Colon Carcinoma Metastatic in the Lung (tissue), 2 donors: ENCODE measurements around the genes TNKS2 and FGFBP3.

DNA sequence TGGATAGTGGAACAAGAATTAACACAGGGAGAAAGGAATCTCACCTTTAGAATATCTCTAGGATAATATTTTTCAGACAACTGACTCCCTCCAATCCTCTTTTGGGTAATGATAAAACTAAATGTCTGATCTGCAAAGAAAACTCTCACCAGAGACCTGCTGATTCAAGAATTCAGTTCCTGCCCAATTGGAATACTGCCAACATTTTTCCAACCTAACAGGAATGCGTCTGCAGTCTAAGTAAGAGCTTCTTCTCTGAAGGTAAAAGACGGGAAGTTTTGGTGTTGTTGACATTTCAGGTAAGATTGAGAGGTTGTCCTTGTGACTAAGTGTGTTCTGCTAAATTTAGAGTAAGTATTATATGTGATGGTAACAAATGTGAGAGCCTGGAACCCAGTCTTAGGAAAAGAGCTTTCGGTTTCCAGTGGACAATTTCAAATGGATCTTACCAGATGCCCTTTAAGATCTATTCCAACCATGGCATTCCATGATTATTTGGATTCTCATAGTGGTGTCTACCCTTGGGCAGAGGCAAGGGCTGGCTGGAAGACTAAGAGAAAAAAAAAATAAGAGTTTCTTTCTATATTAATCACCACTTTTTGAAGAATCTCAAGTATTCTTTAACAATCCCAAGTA lies 17.7 kb downstream of the IFIT5 start:
- PRO-cap, 2 experiments, result no peak in any of the 2 experiments

DNA sequence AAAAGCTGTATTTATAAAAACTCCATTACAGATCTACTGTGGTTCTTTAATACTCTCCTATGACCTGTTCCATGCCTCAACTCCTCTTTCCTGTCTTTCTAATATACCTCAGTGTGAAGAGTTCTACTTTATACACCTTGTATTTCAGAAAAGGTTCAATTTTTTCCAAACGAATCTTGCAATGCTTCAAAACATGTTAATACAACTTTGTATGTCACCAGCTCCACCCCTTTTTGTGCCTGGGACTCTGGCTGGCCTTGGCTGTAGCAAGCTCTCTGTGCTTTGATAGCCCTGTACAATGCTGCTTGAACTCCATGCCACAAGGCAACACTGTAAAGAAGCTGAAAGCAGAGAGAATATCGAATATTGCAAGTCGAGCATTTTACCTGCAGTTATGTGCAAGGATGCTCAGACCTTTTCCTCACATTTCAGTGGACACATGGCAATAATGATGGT lies 52.5 kb downstream of the PANK1 start:
- PRO-cap, 2 experiments, result no peak in any of the 2 experiments

DNA sequence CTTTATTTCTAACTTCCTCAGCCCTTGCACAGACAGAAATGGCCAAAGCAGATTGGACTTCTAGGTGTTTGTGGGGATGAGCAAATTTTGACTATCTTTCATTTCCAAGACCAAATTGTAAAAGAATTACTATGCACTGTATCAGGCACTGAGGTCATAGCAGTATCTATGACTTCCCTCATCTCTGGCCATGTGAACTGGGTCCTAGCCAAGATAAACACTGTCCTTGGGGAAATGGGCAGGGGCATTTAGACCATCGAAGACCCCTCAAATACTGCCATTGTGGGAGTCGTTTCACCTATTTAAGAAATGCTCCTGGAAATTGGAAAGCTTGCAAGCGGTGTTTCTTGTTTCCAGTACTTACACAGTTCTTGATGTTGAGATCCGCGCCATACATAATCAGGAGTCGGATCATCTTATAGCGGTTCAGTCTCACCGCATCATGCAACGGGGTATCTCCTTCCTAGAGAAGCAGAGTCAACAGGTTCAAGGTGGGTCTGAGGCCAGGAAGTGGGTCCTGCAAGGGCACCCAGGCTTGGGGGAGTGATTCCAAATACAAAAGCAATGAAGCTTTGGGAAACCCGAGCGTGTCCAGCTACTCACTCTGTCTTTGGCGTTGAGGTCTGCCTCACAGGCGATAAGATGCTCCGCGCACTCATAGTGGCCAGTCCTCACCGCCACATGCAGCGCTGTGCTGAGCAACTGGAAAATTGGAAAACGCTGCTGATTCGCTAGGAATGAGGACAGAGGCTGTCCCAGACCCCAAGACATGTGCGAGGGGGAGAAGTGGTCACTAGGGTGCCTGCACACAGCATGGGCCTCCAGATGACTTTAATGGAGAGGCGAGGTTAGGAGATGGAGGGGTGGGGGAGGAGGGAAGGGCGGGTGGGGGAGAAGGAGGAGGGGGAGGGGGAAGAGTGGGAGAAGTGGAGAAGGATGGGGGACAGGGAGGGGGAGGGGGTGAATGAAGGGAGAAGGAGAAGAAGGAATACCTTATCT lies 5.4 kb downstream of the ANKRD1 start:
- PRO-cap, 2 experiments, result no peak in any of the 2 experiments

GRCh38 chr10:91161722-91162534 lies 58.5 kb upstream of the PCGF5 start:
- PRO-cap, 2 experiments, result no peak in any of the 2 experiments

GRCh38 chr10:91163208-91164271 lies 56.9 kb upstream of the PCGF5 start:
- PRO-cap, 2 experiments, result peak in 2 of 2 experiments; most common plus-strand start chr10:91164095 (in 2); most common minus-strand start chr10:91163648 (in 2)

- PRO-cap, 2 experiments, result no peak in any of the 2 experiments
Observed at GRCh38 chr10:91201222-91201600, 19.3 kb upstream of the PCGF5 start.

DNA sequence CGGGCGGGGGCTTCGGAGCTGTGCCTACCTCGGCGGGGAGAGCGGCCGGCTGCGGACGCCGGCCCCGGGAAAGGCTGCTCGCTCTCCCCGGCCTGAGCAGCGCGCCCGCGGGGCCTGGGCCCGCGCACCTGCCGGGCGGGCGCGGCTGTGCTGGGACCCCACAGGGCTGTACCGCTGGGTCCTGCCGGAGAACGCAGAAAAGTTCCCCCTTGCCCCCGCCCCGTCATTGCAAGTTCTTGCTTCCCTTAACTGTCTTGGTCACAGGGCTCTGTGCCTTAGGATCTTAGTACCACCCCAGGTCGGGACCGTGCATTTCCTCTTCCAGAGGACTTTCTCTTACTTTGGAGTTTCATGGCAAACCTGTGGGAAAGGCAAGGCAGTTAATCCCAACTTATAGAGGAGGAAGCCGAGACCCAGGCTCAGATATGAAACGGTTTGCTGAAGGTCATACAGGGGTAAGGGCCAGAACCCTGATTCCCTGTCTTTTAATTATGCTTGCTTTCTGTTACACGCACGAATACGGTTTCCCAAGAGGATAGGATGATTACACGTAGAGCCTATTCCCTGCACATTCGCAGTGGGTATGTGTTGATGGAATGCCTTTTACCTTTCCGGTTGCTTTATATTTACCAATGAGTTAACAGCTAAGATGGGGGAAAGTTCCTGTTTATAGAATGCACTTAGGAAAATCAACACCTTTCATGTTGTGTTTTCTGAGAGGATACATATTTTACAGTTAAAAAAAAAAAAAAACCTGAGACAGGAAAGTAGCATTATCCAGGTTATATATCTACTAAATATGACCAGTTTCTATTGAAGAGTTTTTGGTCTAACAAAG lies 742 bp downstream of the PCGF5 start:
- PRO-cap, 2 experiments, result no peak in any of the 2 experiments

GRCh38 chr10:91223664-91223998 lies 3.2 kb downstream of the PCGF5 start:
- PRO-cap, 2 experiments, result no peak in any of the 2 experiments

DNA sequence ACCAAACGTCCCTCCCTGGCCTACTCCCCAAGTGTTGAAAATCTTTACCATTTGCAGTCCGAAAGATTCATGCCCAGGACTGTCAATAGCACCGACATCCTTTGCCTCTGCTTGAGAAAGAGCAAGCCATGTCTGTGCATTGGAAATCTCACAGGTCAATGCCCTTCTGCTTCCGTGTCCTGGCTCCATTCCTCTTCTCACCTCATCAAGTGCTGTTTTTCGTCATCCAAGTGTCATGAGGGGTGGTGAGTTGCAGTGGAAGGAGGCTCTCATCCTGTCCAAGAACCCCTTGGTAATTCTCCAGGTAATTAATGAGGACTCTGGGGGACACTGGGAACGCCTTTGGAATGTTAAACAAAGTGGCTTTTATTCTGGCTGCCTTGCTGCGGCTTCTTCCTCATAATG lies 57.9 kb downstream of the PPP1R3C start:
- PRO-cap, 2 experiments, result no peak in any of the 2 experiments

GRCh38 chr10:91798133-91798596 lies at the start of gene TNKS2:
Gene TNKS2, plus strand, starts transcription at chr10:91798426.
- PRO-cap, 2 experiments, result peak in 2 of 2 experiments; most common plus-strand start chr10:91798449 (in 2); most common minus-strand start chr10:91798278 (in 1)

- PRO-cap, 2 experiments, result no peak in any of the 2 experiments
Observed at GRCh38 chr10:91800834-91801289, 2.6 kb downstream of the TNKS2 start.

- PRO-cap, 2 experiments, result no peak in any of the 2 experiments
Observed at GRCh38 chr10:91849245-91849759, 51.1 kb downstream of the TNKS2 start.

- PRO-cap, 2 experiments, result no peak in any of the 2 experiments
Observed at GRCh38 chr10:91909352-91909893, at the start of gene FGFBP3. Gene FGFBP3, minus strand, starts transcription at chr10:91909486.

- PRO-cap, 2 experiments, result no peak in any of the 2 experiments
Observed at GRCh38 chr10:91943593-91944110, 20.1 kb downstream of the BTAF1 start.

DNA sequence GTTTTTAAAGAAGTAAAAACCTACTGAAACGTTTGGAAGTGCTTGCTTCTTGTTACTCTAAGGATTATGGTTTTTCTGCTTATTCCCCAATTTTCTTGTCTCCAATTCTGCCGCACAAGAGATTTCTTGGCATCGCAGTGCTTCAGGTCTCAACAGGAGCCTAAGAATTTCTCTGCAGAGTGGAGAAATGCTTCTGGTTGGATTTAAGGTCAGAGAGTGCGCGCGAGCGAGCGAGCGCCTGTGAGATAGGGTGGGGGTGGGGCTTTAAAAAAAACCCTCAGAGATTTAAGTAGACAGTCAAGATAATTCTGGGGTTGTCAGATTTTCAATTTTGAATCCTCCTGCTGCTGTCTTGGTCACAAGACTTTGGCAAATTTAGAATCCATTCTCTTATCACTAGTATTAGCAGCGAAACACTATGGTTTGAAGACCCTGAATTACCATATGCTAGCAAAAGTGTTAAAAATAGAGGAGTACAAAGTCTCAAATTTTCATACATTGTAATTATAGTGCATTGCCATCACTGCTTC lies 49.7 kb downstream of the CPEB3 start:
- PRO-cap, 2 experiments, result no peak in any of the 2 experiments

- PRO-cap, 2 experiments, result no peak in any of the 2 experiments
Observed at GRCh38 chr10:92284307-92284888, 6.5 kb downstream of the CPEB3 start.

DNA sequence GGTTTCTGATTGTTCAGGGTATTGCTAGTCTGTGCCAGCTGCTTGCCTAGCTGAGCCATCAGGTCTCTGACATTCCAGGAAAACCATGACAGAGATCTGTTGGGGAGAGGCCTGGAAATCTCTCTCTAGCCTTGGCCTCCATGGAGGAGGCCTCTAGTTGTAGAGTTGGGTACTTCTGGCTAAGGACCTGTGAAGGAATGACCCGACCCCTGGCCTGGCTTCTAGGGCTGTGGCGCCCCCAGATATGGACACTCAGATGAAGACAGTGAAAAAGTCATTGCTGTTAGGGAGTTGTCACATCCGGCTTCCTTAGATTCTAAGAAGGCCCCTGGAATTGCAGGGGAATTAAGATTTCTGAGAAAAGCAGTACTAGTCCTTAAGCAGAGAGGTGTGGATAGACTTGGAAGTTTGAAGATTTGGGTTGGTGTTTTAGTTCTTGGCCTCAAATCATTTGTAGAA lies 6.9 kb downstream of the HHEX start:
- PRO-cap, 2 experiments, result no peak in any of the 2 experiments

DNA sequence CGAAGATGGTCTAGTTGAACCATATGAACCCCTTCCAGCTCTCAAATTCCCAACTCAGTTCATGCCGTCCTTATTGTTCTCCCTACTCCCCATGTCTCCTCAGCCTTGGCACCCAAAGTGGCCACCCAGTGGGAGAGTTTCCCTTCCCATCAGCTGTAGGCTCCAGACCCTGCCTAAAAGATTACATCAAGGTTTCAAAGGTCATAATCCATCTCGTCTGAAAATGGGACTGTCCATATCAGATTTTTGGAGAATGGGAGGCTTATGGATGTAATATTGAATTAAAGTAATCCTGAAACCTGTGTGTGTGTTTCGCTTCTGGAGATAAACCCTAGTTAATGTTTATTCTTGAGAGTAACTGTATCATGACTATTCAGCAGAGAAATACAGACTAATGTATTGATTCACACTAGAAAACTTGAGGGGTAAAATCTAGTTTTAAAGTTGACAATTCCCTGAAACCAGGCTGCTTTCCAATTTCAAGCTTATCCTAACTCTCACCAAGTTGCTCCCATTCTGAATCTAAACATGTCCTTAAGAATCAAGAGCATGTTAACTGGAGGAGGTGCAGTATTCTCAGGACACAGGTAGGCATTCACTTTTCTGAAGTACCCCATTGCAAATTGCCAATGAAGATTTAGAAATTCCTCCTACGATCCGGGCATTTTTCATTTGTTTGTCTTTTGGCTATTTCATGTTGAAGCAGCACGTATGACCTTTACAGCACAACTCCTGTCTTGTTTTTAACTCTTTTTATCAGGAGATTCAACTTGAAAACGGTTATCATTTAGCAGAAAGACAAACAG lies 7.5 kb downstream of the HHEX start:
- PRO-cap, 2 experiments, result no peak in any of the 2 experiments

- PRO-cap, 2 experiments, result no peak in any of the 2 experiments
Observed at GRCh38 chr10:92756937-92757742, 67.4 kb downstream of the HHEX start.

DNA sequence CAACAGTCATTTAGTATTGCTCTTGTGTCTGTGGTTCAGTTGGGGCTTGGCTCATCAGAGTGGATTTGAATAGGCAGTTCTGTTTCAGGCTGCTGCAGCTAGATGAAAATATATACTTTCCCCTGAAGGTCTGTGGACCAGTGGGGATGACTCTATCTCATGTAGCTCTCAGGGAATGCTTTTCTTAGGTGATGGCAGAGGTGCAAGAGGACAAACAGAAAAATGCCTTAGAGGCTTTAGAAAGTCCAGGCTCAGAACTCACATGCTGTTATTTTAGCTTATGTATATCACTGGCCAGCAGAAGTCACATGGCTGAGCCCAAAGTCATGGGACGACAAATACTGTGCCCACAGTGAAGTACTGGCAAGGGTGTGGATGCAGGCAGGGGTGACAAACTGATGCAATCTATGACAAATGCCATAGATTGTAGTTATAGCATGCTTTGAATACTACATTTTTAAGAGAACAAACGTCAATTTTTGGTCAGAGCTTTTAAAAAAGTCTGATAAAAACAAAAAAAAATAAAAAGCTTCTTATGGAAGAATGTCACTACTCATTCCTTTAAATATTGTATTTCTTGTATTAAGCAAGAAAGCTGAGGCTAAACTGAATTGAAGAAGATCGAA lies 15.0 kb upstream of the EXOC6 start:
- PRO-cap, 2 experiments, result no peak in any of the 2 experiments